Placental pericyte (primary cell): ENCODE measurements around the genes KCNH4, STAT5A, STAT3 and CAVIN1.

DNA sequence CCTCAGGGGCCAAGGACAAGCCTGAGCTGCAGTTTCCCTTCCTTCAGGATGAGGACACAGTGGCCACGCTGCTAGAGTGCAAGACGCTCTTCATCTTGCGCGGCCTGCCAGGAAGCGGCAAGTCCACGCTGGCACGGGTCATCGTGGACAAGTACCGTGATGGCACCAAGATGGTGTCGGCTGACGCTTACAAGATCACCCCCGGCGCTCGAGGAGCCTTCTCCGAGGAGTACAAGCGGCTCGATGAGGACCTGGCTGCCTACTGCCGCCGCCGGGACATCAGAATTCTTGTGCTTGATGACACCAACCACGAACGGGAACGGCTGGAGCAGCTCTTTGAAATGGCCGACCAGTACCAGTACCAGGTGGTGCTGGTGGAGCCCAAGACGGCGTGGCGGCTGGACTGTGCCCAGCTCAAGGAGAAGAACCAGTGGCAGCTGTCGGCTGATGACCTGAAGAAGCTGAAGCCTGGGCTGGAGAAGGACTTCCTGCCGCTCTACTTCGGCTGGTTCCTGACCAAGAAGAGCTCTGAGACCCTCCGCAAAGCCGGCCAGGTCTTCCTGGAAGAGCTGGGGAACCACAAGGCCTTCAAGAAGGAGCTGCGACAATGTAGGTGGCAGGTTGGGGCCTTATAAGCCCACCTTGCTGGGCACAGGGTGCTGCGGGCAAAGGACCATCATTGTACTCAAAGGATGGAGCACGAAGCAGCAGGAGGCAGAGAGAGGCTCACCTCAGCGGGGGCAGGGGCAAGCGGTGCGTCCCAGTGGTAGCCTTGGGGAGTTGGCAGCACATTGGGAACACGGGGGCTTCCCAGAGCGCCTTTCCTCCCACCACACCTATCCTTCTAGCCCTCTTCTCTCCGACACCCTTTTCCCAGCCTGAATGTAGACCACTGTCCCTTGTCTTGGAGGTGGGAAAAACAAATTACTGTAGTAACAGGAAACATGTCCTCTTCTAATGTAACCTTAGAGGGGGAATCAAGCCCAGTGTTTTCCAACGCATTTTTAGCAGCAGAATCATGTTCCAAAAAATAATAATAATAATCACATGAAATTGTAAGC, 1.9 kb downstream of the CNP start:
- CAGE, long polyA plus RNA = no peak

DNA sequence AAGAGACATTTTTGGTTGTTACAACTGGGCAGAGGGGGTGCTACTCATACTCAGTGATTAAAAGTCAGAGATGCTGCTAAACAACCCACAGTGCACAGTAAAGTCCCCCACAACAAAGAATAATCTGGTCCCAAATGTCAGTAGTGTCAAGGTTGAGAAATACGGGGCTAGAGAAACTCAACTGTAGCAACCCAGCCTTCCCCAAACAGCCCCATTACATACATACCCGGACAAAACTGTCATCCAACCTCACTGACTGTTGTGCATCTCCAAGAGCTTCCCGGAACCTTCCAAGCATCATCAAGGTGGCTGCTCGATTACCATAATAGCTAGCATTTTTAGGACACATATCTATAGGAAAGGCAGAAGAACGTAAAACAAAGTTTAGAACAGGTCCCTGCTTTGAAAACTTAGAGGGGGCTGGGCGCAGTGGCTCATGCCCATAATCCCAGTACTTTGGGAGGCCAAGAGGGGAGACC, 20.3 kb downstream of the DNAJC7 start:
- CAGE, long polyA plus RNA = no peak

GRCh38 chr17:42180776-42181159, at the start of gene KCNH4:
Gene KCNH4 (minus strand): TSS chr17:42181142.
- CAGE, long polyA plus RNA = no peak

GRCh38 chr17:42185111-42185310, 241 bp downstream of the HCRT start:
- CAGE, long polyA plus RNA = no peak

DNA sequence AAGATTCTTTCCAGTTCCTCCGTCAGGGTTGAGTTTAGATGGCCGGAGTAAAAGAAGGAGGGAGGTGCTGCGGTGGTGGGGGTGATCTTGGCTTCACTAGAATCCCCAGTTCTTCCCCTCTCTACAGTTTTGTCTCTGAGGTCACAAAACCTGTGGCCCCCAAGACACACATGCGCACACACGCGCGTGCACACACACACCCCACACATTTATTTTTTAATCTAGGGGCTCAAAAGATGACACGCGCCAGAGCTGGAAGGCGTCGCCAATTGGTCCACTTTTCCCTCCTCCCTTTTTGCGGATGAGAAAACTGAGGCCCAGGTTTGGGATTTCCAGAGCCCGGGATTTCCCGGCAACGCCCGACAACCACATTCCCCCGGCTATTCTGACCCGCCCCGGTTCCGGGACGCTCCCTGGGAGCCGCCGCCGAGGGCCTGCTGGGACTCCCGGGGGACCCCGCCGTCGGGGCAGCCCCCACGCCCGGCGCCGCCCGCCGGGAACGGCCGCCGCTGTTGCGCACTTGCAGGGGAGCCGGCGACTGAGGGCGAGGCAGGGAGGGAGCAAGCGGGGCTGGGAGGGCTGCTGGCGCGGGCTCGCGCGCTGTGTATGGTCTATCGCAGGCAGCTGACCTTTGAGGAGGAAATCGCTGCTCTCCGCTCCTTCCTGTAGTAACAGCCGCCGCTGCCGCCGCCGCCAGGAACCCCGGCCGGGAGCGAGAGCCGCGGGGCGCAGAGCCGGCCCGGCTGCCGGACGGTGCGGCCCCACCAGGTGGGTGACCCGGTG, at the start of gene STAT5A:
Gene STAT5A, plus strand, starts transcription at position 668 of the 783 bp plus-strand sequence.
- CAGE, long polyA plus RNA = no peak

GRCh38 chr17:42309865-42310471, 21.7 kb downstream of the STAT5A start:
- CAGE, long polyA plus RNA = no peak

GRCh38 chr17:42319591-42320462, 31.5 kb downstream of the STAT5A start:
- CAGE, long polyA plus RNA = no peak

DNA sequence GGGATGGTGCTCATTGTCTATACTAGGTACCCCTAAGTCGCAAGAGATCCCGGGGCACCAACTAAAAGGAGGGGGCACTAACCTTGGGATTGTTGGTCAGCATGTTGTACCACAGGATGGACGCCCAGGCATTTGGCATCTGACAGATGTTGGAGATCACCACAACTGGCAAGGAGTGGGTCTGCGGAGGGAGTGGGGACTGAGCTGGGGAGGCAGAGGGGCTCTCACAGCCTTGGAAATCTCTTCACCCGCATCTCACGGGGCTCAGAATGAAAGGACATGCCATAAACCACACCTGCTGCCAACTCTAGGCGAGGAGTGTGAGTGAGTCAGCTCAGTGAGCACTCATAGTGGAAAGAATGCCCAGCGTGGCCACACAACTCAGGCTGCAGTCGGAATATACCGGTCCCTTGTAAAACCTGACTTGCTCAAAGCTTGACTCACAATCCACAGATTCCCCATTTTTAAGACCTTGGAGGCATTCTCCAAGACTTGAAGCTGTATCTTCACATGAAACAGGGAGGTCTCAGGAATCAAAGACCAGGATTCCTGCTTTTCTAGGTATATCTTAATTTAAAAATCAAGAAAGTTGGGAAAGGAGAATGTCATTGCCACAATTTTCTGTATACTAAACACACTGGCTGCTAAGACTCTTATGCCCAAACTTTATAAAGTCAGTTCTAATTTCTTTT, 36.7 kb downstream of the STAT5A start:
- CAGE, long polyA plus RNA = no peak

DNA sequence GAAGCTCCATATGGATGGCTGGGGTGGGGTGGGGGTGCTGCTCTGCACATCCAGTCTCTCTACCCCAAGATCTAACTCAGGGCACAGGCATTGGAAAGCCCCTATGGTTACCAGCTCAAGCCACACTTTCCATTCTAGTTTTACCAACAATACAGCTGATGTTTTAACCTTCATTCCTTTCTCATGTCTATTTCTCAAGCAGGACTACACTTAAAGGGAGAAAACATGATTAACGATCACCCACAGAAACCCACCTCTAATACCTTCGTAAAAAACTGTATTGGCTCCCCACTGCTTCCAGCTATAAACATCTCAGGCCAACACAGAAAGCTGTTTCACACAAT, 47.3 kb downstream of the STAT3 start:
- CAGE, long polyA plus RNA = no peak

DNA sequence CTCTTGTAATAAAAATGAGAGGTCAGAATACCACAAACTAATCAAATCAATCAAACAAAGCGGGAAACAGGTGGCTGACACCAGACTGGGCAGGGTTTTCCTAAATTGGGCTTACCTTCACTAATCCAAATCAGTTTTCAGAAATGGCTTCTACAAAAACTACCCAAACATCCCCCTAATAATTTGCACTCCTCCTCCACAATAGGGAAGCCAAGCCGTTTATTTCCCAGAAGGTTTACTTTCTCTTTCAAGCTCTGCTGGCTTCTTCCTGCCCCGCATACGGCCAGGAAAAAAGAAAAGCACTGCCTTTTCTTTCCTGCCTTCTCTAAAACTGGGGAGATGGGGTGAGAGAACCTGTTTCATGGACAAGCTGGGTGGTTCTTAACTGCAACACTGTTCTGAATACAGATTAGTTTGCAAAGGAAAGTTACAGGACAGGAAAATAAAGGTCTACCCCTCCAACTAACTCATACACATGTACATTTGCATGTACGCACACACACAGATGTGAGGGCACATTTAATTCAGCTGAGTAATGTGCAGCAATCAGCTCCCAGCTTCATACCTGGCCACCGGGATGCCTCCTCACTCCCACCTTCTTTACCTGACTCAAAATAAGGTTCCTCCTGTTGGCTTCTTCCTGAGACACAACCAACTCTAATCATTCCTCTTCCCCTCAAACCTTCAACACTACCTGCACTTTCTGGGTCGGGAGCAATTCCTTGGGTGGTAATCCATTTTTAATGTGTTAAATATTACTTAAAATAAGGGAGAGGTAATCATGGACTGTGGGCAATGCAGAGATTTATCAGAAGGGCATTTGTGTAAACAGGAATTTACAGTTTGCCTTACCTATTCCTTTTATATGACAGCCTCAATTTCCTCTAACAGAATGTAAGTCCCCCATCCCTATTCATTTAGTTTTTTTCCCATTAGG, 9.0 kb downstream of the STAT3 start:
- CAGE, long polyA plus RNA = no peak

DNA sequence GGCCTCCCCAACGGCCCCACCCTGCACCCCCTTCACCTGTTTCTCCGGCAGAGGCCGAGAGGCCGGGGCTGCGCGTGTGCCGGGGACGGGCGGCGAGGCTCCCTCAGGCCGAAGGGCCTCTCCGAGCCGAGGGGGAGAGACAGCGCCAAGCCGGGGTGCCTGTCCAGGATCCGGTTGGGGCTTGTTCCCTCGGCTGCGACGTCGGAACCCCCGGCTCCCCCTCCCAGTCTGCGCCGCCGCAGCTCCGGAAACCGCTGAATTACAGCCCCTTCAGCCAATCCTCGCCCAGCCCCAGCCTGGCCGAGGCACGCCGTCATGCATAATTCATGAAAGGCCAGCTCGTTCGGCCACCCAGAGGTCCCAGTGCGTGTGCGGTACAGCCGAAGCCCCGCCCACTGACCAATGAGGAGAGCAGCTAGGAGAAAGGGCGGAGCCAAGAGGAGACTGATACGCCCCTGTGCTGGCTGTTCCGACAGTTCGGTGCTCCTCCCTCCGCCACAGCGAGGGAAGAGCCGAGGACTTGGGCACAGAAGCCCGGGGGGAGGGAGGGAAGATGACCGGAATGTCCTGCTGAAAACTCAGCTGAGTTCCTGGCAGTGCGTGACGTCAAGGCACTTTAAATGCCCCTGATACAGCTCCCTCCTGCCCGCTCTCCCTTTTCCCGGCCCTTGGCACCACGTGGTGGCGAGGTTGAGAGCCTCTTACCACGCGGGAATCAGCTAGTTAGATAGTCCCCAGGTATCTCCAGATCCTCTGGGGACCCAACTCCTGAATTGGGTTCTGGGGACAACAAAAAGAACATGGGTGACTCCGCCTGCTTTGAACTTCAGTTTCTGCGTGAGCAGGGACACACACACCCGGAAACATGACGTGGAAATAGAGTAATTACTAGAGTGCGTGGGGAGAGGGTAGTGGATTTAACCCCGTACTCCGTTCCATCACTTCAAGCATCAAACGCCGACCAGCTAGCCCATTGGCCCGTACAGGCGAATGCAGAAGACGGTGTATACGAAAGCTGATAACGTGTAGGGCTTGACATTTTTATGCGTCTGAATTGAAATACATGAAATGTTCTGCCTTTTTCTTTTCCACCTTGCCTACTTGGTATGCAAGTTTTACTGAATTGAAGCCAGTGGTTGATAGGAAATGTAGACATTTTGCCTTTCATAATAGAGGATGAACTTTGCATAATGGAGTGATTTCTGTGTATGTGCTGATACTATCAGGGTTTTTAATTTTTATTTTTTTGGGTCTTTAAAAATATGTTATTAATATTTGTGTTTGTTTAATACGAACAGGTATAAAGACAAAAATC, at the start of gene STAT3:
Gene STAT3, minus strand, starts transcription at position 200 of the 1,315 bp plus-strand sequence.
- CAGE, long polyA plus RNA = no peak

GRCh38 chr17:42423044-42423627, at the start of gene CAVIN1:
Gene CAVIN1 (minus strand): TSS chr17:42423256.
- CAGE, long polyA plus RNA = no peak

DNA sequence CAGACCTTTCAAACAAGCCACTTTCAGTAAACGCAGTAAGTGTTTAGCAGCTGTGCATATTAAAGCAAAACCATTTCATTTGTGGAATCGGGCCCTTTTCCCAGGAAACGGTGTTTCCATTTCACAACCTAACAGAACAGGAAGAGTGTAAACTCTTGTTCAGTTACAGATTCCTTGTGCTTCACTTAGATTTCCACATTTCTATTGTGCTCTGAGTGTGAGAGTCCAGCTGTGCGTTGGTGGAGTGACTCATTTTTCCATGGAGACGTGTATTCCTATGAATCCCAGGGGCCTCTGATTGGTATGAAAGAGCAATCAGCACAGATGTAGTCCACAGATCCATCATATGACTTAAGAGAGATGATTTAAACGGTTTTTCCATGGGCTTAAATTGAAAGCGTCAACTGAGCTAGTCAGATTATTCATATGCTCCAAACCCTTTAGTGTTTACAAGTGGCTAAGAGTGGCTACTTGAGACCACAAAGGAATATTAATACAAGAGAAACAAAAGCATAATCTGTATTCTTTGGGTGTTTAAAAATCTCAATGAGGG, 13.4 kb upstream of the CAVIN1 start:
- CAGE, long polyA plus RNA = no peak

GRCh38 chr17:42517118-42518016, 18.7 kb upstream of the NAGLU start:
- CAGE, long polyA plus RNA = no peak

GRCh38 chr17:42522132-42522442, 14.0 kb upstream of the NAGLU start:
- CAGE, long polyA plus RNA = no peak

DNA sequence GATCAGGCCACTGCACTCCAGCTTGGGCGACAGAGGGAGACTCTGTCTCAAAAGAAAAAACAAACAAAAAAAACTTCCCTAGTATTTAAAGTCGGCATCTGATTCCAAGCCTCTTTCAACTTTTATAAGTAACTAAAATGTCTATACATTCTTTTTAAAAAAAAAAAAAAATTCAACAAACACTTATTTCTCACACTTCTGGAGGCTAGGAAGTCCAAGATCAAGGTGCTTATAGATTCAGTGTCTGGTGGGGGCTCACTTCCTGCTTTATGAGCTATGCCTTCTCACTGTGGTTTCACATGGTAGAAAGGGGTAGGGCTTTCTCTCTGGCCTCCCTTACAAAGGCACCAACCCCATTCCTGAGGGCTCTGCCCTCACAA, 5.9 kb upstream of the NAGLU start:
- CAGE, long polyA plus RNA = no peak

DNA sequence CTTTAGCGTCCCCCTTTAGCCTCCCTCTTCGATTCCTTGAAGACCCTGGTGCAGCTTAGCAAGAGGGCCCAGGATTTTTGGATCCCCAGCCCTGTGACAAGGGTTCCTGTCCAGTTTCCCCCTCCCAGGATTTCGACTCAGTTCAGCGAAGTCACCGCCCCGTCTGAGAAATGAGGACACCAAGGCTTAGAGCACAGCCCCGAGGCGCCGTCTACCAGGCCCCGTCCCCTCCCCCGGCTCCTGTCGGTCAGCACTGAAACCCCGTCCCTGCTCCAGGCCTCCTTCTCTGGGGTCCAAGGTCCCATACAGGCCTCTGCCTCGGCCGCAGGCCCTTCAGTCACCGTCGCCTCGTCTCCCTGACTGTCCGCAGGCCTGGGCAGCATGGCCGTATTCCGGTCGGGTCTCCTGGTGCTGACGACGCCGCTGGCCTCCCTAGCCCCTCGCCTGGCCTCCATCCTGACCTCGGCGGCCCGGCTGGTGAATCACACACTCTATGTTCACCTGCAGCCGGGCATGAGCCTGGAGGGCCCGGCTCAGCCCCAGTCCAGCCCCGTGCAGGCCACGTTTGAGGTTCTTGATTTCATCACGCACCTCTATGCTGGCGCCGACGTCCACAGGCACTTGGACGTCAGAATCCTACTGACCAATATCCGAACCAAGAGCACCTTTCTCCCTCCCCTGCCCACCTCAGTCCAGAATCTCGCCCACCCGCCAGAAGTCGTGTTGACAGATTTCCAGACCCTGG, 466 bp downstream of the COASY start:
- CAGE, long polyA plus RNA = no peak

GRCh38 chr17:42564612-42565751, 1.9 kb upstream of the MLX start:
- CAGE, long polyA plus RNA = no peak

DNA sequence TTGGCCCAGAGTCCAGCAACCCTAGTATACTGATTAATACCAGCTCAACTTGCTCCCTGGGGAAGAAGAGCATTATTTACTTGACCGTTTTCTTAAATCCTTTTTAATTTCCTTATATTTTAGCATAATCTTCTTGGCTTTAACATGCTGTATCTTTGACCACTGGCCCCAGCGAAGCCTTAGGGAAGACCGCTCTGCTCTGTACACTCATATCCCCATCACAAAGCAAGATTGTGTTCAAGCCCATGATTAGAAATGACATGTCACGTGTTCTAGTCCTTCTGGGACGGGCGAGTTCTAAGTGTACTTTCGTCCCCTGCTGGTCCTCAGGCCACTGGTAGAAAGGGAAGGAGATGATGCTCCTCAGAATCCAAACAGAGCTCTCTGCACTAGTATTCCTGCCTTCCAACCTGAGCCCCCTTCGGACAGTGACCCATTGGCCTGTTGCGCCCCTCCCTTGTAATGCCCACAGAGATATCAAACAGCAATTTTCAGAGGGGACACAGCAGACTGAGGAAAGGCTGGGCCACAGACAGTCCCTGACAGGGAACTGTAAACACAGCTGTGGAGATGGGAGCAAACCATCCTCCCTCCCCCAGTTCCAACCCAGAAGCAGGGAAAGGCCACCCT, 4.3 kb upstream of the EZH1 start:
- CAGE, long polyA plus RNA = no peak

DNA sequence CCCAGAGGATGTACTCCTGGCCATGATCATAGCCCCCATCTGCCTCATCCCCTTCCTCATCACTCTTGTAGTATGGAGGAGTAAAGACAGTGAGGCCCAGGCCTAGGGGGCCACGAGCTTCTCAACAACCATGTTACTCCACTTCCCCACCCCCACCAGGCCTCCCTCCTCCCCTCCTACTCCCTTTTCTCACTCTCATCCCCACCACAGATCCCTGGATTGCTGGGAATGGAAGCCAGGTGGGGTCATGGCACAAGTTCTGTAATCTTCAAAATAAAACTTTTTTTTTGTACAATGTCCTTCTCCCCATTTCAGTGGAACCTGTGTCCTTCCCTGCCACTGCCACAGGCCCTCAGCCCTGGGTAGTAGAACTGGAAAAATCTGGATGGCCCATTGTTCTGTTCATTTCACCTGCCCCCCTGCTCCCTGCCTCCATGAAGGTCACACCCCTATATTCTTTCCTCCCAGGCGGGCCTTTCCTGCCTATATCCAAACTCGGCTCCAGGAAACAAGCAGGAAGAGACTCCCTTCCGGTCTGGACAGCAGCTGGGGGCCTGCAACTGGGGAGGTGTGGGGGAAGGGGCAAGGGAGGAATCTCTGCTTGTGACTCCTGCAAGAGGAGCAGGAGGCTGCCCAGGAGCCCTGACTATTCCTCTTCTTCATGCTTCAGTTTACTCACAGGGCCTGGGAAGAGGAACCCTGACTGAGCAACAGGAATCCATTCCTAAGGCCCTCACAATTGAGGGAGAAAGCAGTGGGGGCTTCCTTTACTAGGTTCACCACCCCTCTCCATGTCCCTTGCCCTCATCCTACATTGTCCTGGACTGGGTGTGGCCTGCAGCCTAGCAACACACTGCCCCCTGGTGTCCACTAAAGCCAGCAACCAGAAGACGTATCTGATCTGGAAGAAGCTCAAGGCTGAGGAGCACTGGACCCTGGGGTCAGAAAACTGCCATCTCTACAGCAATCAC, 2.0 kb downstream of the RAMP2 start:
- CAGE, long polyA plus RNA = no peak